Jurkat, Clone E6-1 (cell line): ENCODE data around the gene CFAP92.

- RRBS, result 33% methylated on average over 13 of the region's 46 CpGs
These were observed at the start of gene CFAP92 for GRCh38 chr3:128993852-128994454. Gene CFAP92 (minus strand): TSS chr3:128994076.

GRCh38 chr3:128999002-128999547 is 2.0 kb upstream of the EFCC1 start:
- RRBS, result no CpG with 5 or more reads among the region's 6 CpGs

- RRBS, result 96% methylated on average over 8 of the region's 61 CpGs
These were observed 2.6 kb downstream of the EFCC1 start for GRCh38 chr3:129003615-129004282.

DNA sequence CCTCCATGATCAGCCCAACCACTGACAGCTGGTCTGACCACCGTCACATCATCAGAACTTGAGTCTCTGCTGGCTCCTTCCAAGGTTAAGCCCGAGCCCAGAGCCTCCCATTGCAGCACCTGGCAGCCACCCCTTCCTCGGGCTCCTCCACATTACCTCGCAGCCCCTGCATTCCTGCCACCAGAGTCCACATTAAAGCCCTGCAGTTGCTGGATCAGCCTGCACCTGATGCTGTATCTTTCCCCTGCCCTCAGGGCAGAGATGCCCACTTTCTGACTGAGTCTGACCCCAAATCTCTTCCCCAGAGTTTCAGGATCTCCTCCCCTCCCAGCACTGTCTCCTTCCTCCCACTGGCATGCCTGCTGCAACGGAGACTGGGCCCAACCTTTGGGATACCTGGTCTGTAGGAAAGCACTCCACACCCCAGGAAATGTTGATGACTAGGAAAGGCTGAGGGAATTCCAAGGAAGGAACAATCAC is 20.6 kb upstream of the GP9 start:
- RRBS, result no CpG with 5 or more reads among the region's 5 CpGs

GRCh38 chr3:129052620-129053063 is 7.9 kb upstream of the GP9 start:
- RRBS, result no CpG with 5 or more reads among the region's 6 CpGs

DNA sequence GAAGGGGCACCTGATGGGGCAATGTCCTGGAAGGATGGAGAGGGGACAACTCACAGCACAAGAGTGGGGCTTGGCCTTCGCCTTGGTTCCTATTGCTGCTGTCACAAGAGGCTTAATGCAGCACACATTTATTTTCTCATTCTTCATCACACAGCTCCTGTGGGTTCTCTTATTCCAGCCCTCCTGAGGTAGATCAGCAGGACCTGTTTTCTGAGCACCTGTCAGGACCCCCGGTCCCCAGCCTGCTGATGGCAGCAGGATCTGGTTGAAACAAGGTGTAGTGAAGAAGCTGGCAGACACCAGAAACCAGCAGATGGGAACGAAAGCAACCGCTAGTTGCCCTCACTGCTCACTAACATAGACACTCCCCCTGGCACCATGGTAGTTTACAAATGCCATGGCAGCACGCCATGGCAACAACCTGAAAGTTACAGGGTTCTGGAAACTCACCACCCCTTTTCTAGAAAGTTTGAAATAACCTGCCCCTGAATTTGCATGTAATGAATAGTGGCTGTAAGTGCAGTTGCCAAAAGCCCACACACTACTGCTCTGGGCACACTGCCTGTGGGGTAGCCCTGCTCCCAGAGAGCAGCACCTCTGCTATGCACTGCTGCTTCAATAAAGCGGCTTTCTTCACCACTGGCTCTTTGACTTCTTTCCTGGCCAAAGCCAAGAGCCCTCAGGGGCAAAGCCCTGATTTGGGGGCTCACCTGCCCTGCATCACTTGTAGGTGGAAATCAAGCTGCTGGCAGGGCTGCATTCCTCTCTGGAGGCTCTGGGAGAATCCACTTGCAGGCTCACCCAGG is 2.2 kb upstream of the GP9 start:
- RRBS, result no CpG with 5 or more reads among the region's 6 CpGs

DNA sequence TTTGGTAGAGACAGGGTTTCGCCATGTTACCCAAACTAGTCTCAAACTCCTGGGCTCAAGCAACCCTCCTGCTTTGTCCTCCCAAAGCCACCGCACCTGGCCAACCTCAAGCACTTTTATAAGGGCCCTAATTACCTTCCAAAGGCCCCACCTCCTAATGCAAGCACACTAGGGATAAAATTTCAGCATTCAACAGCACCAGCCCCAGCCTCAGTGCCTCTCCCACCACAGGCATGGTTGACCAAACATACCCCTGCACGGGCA is 4.1 kb downstream of the GP9 start:
- RRBS, result no CpG with 5 or more reads among the region's 3 CpGs

GRCh38 chr3:129067453-129068444 is 7.2 kb downstream of the GP9 start:
- RRBS, result no CpG with 5 or more reads among the region's 25 CpGs

DNA sequence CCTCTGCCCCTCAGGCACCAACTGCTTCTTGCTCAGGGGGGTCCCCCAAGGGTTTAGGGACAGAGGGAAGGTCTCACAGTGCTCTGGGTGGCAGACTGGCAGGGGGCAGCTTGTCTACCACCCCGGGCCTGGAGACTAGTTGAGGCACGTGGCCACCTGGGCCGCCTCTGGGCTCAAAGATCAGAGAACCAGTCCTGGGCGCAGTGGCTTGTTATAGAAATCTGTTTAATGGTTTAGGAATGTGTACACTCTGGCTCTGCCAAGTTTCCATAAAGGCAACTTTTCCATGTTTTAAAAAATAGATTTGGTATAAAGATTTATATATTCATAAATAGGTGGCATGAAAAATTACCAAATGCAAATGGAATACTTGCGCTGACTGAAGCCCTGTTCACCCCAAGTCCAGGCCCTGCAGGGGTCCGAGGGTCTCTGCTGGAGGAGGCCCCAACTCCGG is 26.8 kb downstream of the GP9 start:
- RRBS, result no CpG with 5 or more reads among the region's 7 CpGs

- RRBS, result no CpG with 5 or more reads among the region's 13 CpGs
These were observed 15.2 kb downstream of the RAB43 start for GRCh38 chr3:129106084-129107094.

GRCh38 chr3:129162660-129163827 is 2.2 kb upstream of the ISY1 start:
- RRBS, result no CpG with 5 or more reads among the region's 5 CpGs

GRCh38 chr3:129257149-129258003 is 8.0 kb downstream of the COPG1 start:
- RRBS, result 88% methylated on average over 2 of the region's 18 CpGs

DNA sequence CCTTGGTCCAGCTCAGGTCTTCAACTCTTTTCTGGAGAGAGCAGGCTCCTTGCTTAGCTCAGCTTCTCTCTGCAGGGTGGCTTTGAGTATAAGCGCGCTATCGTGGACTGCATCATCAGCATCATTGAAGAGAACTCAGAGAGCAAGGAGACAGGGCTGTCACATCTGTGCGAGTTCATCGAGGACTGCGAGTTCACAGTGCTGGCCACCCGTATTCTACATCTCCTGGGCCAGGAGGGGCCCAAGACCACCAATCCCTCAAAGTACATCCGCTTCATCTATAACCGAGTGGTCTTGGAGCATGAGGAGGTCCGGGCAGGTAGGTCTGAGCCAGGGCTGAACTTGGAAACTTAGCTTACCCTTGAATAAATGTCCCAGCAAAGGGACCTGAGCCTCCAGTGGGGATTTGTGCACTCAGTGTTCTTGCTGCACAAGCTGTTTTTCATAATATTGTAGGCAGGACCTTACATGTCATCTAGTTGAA is 13.2 kb upstream of the HMCES start:
- RRBS, result no CpG with 5 or more reads among the region's 10 CpGs

DNA sequence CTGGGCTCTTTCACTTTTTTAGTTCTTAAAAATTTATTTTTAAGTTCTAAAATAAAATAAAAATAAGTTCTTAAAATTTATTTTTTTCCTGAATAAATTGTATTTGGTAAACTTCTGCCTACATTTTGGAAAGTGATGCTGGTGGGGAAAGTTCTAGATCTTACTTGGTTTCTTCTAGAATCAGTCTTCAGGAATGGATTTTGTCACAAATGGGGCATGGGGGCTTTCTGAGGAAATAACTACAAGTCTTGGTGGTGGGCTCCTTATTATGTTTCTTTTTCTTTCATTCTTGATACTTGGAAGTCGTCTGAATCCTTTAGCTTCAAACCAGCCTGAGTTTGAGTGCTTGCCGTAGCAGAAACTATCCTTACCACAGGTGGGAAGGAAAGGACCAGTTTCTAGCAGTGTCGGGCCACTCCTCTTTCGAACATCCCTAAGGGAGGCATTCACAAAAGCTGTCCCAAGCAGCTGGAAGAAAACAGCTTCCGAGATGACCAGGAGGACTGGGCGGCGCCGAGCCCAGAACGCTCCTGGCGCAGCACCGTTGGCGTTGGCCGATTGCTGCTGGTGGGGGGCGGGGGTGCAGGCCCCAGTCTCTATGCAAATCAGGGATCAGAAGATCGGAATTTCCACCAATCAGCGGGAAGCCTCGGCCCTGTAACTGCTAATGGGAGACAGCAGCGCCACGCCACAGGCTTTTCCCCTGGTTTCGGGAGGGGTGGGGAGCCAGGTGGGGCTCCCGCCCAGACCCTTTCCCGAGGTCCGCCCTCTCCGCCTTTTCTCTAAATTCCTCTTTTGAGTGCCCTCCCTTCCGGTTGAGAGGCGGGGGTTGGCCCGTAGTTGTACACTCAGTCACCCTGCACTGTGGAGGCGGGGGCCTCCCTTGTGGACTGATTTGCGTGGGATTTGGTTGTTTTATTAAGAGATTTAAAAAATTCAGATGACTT is 10.6 kb downstream of the H1-10 start:
- RRBS, result no CpG with 5 or more reads among the region's 29 CpGs

DNA sequence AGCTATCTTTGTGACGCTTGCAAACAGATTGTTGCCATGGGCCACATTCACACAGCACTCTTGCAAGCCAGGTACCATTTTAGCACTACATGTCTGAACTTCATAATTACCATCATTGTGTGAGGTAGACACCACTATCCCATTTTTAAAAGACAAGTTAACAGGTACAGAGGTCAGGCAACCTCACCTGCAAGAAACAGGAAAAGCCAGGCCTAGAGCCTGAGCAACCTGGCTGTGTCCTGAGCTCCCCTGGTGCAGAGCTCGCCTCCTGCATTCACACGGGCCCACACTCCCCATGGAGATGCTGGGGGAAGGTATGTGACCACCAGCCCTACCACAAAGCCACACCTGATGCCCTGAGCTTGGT is 1.1 kb upstream of the EFCAB12 start:
- RRBS, result no CpG with 5 or more reads among the region's 3 CpGs

DNA sequence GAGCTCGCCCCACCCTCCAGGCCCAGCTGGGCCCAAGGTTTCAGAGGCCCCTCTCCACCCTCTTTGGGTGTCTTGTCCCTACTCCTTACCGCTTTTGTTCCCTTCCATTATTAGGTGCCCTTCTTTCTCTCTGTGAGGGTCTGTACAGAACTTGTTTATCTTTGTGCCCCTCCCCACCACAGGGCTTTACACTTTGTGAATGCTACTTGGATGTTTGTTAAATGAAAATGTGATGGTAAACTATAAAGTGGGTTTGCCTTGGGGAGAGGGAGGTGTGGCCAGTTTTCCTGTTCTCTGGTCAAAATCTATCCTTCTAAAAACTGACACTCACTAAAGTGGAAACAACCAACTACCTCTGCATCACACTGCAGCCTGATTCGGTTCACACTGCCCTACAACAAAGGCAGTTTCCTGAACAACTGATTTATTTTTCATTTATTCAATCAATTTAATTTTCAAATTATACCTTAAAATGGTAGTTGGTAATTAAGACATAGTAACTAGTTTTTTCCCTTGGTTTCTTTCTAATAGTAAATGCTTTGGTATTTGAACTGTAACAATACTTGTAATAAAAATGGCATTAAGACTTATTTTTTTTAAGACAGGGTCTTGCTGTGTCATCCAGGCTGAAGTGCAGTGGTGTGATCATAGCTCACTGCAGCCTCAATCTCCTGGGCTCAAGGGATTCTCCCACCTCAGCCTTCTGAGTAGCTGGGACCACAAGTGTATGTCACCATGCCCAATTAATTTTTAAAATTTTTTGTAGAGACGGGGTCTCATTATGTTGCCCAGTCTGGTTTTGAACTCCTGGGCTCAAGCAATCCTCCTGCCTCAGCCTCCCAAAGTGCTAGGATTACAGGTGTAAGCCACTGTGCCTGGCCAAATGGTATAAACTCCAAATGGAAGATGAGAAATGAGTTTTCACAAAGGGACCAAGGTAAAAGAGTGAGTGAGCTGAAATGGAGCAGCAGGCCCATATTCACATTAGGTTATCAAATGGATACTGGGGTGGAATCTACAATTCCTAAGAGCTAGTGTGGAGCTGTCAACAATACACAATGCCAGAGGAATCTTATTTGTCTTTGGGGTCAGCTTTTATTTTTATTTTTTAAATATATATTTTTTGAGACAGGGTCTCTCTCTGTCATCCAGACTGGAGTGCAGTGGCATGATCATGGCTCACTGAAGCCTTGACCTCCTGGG is 1.8 kb upstream of the EFCAB12 start:
- RRBS, result no CpG with 5 or more reads among the region's 4 CpGs

DNA sequence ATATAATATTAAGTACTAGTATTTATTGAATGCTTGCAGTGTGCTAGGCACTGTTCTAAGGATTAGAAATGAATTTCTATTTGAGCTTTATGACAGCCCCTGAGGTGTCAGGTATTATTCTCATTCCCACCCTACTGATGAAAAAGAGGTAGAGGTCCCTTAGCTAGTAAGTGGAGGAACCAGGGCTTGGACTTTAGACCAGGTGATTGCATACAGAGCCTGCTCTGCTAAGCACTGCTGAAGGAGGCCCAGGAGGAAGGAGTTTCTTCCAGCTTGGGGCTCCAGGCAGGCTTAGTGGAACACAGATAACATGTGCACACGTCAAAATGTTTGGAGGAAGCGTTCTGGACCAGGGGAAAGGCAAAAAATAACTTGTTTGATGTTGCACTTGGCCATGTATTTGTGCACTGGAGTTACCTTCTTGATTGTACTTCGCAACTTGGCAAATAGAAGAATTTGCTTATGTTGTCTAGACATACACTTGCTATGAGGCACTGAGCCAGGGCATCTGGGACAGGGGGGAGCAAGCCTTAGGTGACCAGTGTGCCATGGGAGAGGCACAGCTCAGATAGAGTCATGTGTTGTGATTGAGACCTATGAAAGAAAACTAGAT is 22.4 kb downstream of the IFT122 start:
- RRBS, result no CpG with 5 or more reads among the region's 3 CpGs

DNA sequence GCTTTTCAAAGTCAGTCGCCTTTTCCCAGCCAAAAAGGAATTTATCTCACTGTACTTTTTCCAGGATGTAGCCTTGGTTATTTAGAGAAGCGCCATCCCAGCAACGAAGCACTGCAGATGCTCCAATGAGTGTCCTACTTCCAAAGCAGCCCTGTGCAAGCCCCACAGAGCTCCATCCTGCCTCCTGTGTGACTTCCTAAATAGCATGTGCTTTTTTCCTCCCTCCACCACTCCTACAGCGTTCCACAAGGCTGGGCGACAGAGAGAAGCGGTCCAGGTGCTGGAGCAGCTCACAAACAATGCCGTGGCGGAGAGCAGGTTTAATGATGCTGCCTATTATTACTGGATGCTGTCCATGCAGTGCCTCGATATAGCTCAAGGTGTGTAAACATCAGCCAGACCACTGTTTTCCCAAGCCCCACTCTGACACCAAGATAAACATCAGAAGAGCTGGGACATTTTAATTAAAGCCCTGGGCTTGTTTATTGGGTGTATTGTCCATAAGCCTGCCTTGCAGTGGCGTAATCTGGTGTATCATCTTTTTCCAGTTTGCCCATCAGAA is 22.2 kb upstream of the RHO start:
- RRBS, result no CpG with 5 or more reads among the region's 10 CpGs

DNA sequence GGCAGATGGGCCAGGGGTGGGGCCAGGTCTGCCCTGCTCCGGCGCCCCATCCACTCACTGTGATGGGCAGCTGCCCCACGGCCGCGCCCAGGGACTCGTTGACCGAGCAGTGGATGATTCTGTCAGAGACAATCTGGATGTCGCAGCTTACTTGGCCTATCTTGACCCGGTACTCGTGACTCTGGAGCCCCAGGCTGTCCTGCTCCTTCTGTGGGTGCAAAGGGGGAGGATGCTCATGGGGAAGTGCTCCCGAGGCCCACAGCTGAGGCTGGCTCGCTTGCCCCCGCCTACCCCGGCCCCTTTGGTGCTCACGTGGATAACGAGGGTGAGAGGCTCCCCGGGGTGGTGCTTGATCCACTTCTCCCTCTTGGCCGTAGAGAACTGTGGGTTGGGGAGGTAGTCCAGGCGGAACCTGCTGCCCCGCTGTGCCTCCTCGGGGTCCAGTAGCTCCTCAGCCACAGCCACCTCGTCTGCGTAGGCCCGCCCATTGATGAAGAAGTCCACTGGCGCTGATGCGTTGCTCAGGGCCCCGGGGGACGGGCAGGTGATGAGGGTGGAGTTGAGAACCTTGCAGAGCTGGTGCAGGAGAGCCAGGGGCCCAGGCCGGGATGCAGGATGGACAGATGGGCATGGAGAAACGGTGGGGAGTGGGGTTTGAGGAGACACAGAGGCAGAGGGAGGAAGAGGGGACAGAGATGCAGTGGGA is 27.9 kb downstream of the H1-8 start:
- RRBS, result 45% methylated on average over 3 of the region's 30 CpGs

GRCh38 chr3:129591868-129592431 is 14.5 kb downstream of the PLXND1 start:
- RRBS, result no CpG with 5 or more reads among the region's 9 CpGs